Cardiac septum (tissue), 1 donor: Measurements from ENCODE around the gene CHMP1B.

GRCh38 chr18:9434219-9434670 lies 41.1 kb upstream of the RALBP1 start:
- PRO-cap: no peak

DNA sequence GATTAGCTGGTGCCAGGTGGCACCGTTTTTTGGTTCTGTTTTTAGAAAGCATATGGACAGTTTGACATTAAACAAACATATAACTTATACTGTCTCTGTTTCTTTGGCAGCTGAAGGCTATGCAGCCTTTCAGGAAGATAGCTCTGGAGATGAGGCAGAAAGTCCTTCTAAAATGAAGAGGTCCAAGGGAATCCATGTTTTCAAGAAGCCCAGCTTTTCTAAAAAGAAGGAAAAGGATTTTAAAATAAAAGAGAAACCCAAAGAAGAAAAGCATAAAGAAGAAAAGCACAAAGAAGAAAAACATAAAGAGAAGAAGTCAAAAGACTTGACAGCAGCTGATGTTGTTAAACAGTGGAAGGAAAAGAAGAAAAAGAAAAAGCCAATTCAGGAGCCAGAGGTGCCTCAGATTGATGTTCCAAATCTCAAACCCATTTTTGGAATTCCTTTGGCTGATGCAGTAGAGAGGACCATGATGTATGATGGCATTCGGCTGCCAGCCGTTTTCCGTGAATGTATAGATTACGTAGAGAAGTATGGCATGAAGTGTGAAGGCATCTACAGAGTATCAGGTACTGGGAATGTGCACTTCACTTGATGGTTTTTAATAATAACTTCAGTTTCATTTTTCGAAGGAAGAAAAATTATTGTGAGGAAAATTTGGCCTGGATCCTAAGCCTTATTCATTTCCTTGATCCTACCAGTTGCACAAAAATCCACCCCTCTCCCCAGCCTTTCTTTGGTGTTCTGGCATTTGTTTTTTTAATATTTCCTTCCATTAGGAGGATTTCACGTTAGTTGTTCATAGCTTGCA lies 41.6 kb downstream of the RALBP1 start:
- PRO-cap: no peak

GRCh38 chr18:9525611-9526058 lies 50.3 kb downstream of the RALBP1 start:
- PRO-cap: no peak

GRCh38 chr18:9592567-9592924 lies 21.8 kb downstream of the PPP4R1 start:
- PRO-cap: no peak

DNA sequence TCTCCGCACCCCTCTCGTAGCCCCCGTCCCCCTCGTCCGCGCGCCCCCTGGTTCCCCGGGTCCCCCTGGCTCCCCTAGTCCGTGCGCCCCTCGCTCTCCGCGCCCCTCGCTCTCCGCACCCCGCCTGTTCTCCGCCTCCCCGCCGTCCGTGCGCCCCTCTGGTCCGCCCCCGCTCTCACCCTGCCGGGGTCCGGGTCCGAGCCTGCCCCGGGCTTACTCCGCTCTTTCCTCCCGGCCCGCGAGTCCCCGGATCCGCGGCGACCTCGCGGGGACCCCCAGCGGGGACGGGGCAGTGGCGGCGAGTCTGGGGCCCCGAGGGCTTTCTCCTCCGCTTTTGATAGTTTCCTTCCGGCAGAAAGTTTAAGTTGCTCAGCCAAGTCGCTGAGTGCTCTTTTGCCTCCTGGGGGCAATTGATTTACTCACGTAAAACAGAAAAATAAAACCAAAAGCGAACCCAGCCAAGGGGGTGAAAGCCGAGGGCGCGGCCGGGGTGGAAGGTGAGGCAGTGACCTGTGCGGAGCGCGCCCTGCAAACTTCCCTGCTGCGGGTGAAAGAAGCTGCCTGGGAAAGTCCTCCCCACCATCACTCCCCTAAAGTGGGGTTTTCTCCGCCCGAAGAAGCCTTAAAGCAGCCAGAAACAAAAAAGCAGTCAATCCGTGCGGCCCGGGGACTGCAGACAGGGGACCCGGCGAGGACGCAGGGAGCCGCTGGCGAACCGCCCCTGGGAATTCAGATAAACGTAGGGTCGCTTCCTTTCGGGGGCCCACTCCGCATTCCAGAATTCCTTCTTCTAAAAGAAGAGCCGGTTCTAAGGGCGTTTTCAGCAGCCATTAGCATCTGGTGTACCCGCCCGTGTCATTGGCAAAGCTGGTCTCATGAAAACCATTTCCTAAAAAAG lies 692 bp downstream of the RAB31 start:
- PRO-cap: unidirectional peak, minus-strand start at position 336 of the sequence; unidirectional peak, minus-strand start at position 597 of the sequence

- PRO-cap: no peak
Observed at GRCh38 chr18:9712060-9713125, 4.3 kb downstream of the RAB31 start.

DNA sequence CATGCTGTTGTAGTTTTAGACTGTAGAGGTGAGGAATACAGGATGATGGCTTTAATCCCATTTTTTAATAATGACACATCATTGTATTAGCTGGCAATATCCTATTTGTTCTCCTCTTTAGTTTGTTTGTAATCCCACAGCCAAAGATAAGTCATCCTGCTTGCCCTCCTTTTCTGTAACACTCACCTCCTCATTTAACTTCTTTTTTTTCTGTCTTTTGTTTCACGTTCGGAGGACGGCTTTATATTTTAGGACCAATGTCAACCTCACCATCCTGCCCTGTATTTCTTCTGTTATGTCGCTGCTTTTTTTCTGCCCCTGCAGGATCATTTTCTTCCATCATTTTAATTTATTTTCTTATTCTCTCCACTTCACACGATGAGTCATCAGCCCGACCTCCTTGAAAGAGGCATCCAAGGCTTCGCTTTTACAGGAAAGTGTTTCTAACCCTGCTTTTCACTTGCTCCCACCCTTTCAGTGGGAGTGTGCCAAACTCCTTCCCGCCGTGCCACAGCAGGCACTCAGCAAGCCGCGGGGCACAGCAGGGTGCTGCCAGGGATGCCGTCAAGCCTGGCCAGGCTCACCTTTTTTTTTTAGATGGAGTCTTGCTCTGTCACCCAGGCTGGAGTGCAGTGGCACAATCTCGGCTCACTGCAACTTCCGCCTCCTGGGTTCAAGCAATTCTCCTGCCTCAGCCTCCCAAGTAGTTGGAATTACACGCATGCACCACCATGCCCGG lies 11.5 kb downstream of the RAB31 start:
- PRO-cap: no peak

GRCh38 chr18:9730559-9731103 lies 22.5 kb downstream of the RAB31 start:
- PRO-cap: no peak

DNA sequence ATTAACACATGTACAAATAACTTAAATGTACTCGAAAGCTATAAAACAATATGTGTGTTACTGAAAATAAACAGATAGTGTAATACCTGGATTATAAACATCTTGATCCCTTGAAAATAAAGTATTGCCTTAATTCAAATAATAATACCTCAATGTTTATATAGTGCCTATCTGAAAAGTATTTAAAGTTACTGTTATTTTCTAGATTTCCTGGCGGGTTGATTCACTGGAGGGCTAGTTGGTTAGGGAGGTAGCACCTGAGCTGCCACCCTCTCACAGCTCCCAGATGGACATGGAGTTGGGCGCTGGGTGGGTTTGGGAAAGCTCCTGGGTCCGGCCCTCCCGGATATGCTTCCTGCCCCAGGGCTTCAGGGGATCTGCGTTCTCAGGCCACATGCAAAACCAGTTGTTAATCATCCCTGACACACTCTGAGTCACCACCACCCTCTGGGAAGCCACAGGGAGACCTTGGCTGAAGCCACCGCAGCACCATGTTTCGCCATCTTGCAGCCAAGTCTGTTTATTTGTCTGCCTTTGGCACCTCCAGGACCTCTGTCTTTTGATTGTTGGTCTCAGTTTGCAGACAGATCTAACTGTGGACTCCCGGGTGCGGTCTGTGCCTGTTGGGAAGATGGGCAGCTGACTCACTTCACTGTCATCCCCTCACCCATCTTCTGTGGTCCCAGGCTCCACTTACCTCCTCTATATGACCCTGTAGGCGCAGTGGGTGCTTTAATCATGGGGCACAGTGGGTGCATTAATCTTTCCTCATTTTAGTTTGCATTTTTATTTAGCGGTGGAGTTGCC lies 35.4 kb downstream of the RAB31 start:
- PRO-cap: no peak

- PRO-cap: no peak
Observed at GRCh38 chr18:9757606-9758480, 49.7 kb downstream of the RAB31 start.

DNA sequence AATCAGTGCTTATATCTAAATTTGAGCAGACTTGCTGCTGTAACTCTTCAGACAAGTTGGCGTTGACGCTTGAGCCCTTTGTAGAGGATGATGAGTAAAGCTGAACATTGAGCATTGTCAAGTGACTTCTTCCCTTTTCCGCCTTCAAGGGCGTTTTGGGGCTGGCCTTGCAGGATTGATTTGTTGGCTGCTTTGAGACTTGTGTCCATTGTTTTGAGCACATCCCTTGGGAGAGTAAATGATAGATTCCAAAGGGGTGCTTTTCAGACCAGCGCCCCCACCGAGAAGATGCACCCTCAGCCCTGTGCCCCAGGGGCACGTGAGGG lies 63.8 kb downstream of the RAB31 start:
- PRO-cap: no peak

GRCh38 chr18:9806891-9807590 lies 78.7 kb upstream of the TXNDC2 start:
- PRO-cap: no peak

GRCh38 chr18:9870341-9871107 lies 15.2 kb upstream of the TXNDC2 start:
- PRO-cap: no peak

DNA sequence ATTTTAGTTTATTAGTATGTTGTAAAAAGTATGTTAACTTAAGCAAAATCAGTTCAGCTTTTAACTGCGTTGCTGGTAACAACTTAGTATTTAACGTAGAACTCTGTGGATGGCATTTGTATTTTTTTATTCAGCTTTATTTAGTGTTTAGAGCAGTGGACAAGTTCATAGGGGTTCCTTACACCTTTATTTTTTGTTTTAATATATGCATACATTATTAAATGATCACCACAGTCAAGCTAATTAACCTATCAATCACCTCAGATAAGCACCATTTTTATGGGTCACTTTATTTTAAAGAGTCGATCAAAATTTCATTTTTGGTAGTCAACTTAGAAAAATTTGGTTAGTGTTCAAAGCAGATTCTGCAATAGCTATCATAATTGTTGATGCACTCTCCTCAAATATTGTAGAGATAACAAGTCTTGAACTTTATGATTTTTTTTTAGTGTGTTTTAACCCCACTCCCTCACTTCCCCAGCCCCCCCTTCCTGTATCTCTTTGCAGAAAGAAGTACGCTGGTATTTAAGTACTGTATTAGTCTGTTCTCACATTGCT lies 28.3 kb downstream of the VAPA start:
- PRO-cap: no peak

DNA sequence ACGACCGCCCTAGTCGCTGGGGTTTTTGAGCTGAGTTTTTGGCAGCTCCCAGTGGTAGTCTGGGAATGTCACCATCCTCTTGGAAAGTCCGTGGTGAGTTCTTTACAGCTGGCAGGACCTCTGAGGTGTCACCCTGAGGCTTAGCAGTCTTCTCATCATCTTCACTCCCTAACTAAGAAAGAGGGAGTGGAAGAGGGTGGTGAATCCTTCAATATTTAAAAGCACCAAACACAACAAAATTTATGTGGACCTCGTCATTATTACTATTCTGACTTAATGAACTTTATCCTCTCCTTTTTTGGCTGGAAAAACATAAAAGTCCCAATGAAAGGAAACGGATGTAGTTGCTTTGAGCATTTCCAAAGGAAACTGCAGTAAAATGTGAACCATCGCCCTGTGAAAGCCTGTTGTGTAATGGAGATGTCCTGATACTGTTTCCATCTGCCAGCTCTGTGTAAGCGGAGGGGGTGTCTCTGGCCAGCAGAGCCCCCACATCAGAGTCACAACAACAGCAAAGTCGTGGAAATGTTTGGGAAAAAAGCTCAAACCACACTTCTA lies 78.7 kb downstream of the VAPA start:
- PRO-cap: no peak

- PRO-cap: no peak
Observed at GRCh38 chr18:10476274-10476603, 21.8 kb downstream of the APCDD1 start.

GRCh38 chr18:10926880-10927349 lies 222.5 kb downstream of the PIEZO2 start:
- PRO-cap: no peak

- PRO-cap: no peak
Observed at GRCh38 chr18:11056637-11056978, 92.8 kb downstream of the PIEZO2 start.

GRCh38 chr18:11789653-11790114 lies 61.5 kb upstream of the CHMP1B start:
- PRO-cap: no peak

GRCh38 chr18:11850573-11851568 lies at the start of gene CHMP1B:
Gene CHMP1B, plus strand, starts transcription at chr18:11851413.
- PRO-cap: unidirectional peak, minus-strand start at chr18:11850889; unidirectional peak, minus-strand start at chr18:11851033; bidirectional peak, plus-strand start at chr18:11851414, minus-strand start at chr18:11851275